Astrocyte (in vitro differentiated cells and primary cell): ENCODE measurements around the gene GBE1.

- PRO-cap = no peak
- RRBS, 2 experiments = no CpG with 5 or more reads among the region's 16 CpGs
Measured at GRCh38 chr3:72255730-72256620, 471.0 kb upstream of the PROK2 start.

- PRO-cap = no peak
- RRBS, 2 experiments = no CpG with 5 or more reads among the region's 9 CpGs
Measured at GRCh38 chr3:72317389-72317989, 530.8 kb downstream of the SHQ1 start.

- PRO-cap = no peak
- RRBS, 2 experiments = no CpG with 5 or more reads among the region's 2 CpGs
Measured at GRCh38 chr3:72386229-72386720, 462.0 kb downstream of the SHQ1 start.

DNA sequence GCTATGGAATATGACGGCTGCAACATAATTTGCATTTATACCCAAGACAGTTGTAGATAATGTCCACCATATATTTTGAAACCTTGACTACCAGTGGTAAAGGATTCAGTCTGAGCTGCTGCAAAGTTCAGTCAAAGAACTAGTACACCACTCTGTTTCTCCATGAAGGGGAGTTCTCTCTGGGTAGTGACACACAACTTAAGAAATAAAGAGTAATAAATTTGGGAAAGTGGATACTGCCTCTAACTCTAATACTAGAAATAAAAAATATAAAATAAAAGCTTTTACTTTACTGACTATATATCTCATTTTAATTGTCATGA, 94.5 kb downstream of the SHQ1 start:
- PRO-cap = no peak
- RRBS, 2 experiments = no CpG with 5 or more reads among the region's 1 CpG

DNA sequence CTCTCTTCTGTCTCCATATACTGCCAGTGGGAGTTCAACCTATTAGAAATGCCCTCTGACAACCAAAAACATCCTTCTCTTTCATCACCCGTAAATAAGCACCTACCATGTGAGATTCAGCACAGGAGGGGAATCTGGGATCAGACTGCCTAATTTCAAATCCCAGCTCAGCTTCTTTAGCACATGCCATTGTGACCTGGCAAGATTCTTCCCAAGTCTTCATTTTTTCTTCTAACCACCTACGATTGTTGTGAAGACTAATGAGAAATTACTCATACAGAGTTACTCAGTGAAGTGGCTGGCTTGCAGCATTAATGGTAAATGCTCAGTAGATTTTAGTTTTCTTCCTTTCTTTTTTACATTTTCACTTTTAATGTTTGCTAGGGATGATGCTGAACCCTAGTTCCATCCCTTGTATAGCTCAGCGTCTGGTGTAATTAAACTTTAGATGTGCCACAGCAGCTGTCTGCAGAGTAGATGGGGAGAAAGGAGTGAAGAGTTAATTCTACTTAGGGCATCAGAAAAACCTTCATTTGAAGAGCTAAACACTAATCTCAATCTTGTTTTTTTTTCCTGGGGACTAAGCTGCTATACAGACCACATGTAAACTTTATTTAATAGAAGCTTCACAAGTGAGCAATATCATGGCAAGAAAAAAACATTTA, 176.6 kb downstream of the PDZRN3 start:
- PRO-cap = no peak
- RRBS, 2 experiments = no CpG with 5 or more reads among the region's 3 CpGs

DNA sequence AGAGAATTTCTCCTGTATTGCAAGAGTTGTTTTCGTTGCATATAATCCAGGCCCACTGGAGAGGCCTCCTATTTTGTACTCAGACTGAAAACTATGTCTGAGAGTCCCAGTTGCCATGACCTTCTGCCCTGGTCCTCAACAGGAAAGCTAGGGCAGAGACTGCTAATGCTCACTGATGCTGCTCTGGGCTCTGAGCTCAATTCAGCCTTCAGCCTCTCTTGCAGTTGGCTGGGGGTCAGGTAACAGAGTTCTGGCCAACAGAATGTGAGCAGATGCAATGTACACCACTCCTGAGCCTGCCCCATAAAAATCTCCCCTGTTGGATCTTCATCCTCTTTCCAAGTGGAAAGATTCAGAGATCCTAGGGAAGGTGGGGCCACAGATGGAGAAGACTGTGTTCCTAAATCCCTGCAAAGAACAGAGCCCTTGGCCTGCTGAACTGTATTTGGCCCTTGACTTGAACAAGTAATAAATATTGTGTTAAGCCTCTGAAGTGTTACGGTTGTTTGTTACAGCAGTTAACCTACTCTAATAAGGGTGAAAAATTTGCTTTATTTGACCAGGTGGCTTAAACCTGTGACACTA, 87.8 kb downstream of the PDZRN3 start:
- PRO-cap = no peak
- RRBS, 2 experiments = no CpG with 5 or more reads among the region's 2 CpGs

DNA sequence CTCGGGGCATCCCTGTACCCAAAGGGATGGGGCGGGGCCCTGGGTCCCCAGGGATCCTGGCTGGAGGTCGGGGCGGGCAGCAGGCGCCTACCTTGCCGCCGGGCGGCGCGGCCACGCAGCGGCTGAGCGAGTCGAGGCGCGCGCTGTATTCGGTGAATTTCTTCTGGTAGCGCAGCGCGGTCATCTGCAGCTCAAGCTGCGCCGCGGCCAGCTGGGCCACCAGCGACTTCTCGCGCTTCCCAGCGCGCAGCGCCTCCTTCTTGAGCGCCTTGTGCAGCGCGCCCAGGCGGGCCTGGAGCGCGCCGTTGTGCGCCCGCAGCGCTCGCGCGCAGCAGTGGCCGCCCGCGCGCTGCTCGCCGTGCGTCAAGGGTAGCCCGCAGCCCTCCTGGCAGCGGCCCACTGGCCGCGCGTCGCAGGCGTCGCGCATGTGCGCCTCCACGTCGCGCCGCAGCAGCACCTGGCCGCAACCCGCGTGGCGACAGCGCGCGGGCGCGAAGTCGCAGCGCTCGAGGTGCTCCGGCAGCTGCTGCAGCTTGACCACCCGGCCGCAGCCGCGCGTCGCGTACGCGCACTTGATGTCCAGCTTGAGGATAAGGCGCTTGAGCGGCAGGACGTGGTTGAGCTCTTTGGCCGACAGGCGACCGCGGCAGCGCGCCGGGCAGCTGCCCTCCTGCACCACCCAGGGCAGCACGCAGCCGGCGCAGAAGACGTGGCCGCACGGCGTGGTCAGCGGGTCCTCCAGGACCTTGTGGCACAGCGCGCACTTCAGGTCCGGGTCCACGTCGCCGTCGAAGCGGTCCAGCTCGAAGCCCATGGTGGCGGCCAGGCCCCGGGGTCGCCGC, 508 bp downstream of the PDZRN3 start:
- PRO-cap = no peak
- RRBS, 2 experiments = 1 to 2% methylated on average over 20 to 35 of the region's 117 CpGs

DNA sequence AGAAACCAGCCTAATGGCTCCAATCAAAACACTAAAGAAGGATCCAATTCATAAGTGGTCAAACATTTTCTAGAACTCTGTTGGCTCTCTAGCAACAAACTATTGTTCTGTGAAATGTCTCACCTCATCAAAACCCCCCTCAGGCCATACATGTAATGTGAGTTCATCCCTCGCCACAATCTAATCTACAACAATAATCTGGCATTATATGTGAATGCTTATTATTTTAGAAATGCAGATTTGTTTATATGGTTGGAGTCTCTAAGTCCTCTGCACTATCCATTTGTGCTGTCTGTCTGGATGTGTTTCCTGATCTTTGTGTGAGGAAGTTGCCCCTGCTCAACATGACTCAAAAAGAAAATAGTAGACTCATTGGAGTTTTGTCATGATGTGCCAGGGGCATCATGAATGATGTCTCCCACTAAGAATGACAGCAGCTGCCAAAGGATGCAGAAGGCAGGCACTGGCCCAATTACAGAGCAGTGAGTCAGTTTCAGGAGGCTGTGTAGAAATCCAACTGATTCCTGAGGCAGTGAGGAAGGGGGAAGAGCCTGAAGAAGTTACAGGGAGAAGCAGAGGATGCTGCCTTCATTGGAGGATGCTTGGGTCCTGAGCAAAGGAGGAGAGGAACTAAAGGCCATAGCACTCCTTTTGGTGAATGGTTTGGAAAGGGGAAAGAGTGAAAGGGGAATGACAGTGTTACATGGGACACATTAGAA, 161.7 kb upstream of the PDZRN3 start:
- PRO-cap = no peak
- RRBS, 2 experiments = no CpG with 5 or more reads among the region's 1 CpG

- PRO-cap = no peak
- RRBS, 2 experiments = no CpG with 5 or more reads among the region's 15 CpGs
Measured at GRCh38 chr3:75453136-75453866, 210.8 kb upstream of the FRG2C start.

GRCh38 chr3:75640983-75641713, 23.0 kb upstream of the FRG2C start:
- PRO-cap = no peak
- RRBS, 2 experiments = no CpG with 5 or more reads among the region's 23 CpGs

DNA sequence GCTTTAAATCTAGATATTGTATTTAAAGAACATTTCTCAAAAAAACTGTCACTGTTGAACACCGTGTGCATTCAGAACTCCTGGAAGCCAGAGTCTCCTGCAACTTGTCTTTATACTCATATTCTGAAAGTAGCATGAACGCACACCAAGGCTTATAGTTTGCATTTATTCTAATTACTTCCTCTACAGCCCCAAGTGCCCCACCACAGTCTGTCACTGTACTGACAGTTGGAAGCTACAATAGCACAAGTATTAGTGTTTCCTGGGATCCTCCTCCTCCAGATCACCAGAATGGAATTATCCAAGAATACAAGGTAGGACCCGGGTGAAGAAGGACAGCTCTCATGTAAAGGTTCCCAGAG, 537.4 kb downstream of the ROBO2 start:
- PRO-cap = no peak
- RRBS, 2 experiments = no CpG with 5 or more reads among the region's 3 CpGs

- PRO-cap = no peak
- RRBS, 2 experiments = no CpG with 5 or more reads among the region's 2 CpGs
Measured at GRCh38 chr3:78378626-78378948, 1338.7 kb downstream of the ROBO2 start.

DNA sequence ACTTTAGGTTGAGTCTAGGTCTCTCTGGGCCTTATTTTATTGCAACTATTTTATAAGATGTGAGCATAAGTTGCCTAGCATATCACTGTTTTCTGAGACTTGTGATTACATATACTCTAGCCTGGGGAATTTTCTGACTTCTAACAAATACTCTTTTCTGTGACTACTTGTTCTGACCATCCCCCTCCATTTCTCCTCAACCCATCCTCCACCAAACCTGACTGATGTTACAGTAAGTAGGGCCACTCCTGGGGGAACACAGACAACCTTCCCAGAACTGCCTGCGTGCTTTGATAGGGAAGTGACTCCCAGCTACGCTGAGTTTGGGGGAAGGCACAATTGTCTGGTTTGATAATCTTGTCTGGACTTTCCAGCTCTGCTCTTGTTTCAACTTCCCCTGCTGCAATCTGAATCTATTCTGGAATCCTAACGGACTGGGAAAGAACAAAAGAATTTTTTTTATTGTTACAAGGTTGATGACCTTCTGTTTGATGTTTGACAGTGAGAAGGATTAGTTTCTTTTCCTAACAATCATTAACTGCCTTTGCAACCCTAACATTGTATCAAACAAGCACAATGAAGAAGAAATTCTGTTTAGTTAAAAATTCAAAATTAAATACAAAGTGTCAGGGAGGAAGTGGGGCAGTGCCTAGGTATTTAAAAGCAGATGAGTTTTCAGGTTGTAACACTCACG, 895.6 kb downstream of the ROBO1 start:
- PRO-cap = no peak
- RRBS, 2 experiments = no CpG with 5 or more reads among the region's 4 CpGs

- PRO-cap = unidirectional peak, minus-strand start at chr3:80627996
- RRBS, 2 experiments = no CpG with 5 or more reads among the region's 7 CpGs
Measured at GRCh38 chr3:80627726-80628155, 859.9 kb upstream of the ROBO1 start.

- PRO-cap = no peak
Measured at GRCh38 chr3:81162068-81162503, 599.4 kb downstream of the GBE1 start.

GRCh38 chr3:81758381-81758645, 3.1 kb downstream of the GBE1 start:
- PRO-cap = no peak
- RRBS, 2 experiments = no CpG with 5 or more reads among the region's 1 CpG

DNA sequence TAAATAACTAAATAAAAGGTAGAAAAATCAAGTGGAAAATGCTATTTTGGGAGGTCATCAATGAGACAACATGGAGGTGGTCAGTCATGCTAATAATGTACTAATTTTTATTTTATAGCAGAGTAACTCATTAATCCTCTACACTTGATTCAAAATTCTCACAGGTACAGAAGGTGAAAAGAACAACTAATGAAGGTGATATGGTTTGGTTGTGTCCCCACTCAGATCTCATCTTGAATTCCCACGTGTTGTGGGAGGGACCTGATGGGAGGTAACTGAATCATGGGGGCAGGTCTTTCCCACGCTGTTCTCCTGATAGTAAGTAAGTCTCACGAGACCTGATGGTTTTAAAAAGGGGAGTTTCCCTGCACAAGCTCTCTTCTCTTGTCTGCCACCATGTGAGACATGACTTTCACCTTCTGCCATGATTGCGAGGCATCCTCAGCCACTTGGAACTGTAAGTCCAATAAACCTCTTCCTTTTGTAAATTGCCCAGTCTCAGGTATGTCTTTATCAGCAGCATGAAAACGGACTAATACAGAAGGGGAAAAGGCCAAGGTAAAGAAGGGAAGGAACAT, 2.7 kb downstream of the GBE1 start:
- PRO-cap = no peak
- RRBS, 2 experiments = no CpG with 5 or more reads among the region's 5 CpGs

DNA sequence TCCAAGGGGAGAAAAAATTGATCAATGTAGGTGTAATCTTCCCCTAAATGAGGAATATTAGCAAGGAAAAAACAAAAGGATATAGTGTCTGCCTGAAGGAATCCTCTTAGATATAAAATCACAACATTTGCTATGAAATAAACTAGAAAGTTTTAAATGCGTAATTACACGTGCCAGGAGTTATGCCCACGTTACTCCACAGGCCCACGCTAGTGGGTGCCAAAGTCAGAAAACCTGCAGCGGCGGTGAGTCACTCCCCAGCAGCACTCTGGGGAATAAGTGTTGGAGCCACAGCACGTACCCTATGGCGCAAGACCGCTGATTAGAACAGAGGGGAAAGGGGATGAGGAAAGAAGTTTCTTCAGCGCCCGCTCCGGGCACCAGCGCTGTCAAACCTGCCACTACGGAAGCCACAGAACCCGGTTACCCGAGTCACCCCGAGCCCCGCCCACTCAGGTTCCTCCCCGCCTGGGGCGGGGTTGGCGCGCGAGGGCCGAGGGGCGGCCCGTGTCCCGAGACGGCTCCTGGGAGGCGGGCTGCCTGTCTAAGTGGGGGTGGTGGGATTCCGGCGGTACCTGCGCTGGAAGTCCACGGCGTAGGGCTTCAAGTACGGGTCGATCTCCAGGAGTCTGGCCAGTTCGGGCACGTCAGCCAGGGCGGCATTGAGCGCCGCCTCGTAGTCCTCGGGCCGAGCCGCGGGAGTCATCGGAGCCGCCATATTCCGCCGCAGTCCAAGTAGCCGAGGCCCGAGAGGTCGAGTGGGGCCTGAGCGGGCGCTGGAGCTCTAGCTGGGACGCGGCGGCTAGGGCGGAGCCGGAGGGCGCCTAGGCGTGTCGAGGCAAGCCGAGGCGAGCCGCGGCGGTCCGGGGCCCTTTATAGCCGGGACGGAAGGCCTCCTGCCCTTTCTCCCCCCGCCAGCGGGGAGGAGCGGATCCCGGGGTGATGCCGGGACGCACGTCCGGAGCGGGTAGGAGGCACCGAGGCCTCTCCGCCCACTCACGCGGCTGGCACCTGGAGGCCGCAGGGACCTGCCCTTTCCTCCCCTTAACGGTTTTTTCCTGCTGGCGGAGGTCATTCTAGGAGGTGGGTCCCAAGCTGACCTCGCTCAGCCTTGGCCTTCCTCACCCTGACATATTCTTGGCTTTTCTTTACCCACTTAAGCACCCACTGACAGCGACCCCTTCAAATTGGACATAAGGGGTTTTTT, at the start of gene GBE1:
TSS of gene GBE1 (minus strand) at position 846 of the 1,207 bp plus-strand sequence.
- PRO-cap = bidirectional peak, plus-strand start at position 325 of the sequence, minus-strand start at position 397 of the sequence; bidirectional peak, plus-strand start at position 903 of the sequence, minus-strand start at position 847 of the sequence
- RRBS, 2 experiments = 2 to 4% methylated on average over 17 to 20 of the region's 89 CpGs

GRCh38 chr3:85383367-85383837, 424.6 kb downstream of the CADM2 start:
- PRO-cap = no peak
- RRBS, 2 experiments = no CpG with 5 or more reads among the region's 1 CpG

- PRO-cap = no peak
- RRBS, 2 experiments = no CpG with 5 or more reads among the region's 3 CpGs
Measured at GRCh38 chr3:86973329-86973987, 17.5 kb downstream of the VGLL3 start.